Tongue (tissue), 2 donors: ENCODE data around the gene OR7E24.

- RAMPAGE, long total RNA = no peak
These were observed 15.1 kb downstream of the HNRNPM start for GRCh38 chr19:8459797-8460256.

DNA sequence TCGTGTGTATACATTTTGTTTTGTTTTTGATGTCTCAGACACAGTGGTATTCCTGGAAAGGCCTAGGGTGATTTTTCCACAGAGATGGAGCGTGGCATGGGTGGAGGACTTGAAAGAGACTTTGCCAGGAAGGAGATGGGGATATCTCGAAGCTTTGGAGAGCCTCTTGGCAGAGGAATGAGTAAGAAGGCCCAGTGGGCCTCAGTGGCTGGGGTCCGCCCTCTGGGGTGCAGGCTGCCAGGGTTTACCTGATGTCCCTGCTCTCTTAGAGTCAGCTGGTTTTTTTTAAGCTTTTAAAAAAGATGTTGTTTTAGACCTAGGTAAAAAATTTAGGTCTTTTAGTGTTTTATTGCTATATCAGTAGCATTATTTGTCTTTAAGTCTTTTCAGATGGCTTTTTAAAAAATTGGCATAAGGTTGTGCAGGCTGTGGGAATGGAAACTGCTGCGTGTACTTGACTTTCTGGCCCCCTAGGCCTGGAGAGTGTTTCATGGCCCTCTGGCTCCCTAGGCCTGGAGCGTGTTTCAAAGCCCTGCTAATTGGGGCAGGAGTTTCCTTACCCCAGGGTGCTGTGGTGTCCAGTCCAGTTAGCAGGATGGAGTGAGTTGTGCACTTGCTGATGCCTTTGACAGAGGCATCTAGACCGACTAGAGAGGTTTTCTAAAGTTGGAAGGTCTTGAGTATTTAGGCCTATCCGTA is 24.0 kb downstream of the PRAM1 start:
- RAMPAGE, long total RNA = no peak

DNA sequence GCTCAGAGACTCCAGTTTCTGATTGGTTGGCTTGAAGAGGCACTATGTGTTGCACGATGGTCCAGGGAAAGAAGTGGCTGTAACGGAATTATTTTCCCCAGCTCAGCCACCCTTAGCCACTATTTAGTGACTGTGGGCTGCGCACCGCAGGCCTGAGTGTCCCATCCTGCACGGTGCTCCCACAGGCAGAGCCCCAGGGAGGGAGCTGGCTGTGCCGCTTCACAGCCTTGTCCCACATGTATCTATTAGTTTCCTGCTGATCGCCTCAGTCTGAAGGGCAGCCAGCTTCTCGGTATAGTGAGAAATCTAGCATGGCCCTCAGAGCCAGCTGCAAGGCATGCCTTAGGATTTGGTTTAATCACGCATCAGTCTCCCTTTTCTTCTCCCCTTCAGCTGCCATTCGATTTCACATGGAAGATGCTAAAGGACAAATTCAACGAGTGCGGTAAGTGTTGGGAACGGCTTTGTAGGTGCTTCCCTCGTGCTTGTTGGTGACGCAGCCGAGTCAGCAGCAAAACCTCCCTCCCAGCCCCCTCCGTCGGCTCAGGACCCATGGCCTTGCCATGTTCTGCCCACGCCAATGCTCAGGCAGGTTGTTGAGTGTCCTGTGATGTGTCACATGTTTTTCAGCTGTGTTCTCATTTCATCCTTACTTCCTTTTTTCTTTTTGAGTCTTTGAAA is 15.7 kb downstream of the PRAM1 start:
- RAMPAGE, long total RNA = no peak

DNA sequence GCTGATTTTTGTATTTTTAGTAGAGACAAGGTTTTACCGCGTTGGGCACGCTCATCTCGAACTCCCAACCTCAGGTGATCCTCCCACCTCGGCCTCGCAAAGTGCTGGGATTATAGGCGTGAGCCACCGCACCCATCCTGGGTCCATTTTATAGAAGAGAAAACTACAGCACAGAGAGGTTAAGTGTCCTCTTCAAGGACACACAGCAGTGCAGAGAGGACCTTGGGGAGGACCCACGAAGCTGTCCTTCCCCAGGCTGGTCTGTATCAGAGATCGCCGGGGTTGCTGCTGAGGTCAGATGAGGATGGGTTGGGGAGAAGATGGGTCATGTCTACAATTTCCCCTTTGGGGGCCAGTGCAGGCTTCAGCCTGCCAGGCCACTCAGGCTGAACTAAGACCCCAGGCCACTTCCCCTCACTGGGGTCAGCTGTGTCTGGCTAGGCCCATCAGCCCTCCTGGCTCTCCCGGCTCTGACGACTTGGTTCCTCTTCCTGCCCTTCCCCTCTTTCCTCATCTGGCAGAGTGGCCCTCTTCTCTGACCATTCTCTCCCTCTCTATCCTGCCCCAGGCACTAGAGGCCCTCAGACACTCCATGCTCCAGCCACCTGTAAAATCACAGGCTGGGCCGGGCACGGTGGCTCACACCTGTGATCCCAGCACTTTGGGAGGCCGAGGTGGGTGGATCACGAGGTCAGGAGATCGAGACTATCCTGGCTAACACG is 9.6 kb downstream of the MYO1F start:
- RAMPAGE, long total RNA = no peak

GRCh38 chr19:8575335-8576168 is 1.7 kb downstream of the MYO1F start:
- RAMPAGE, long total RNA = no peak

GRCh38 chr19:8601835-8602264 is 8.7 kb downstream of the ADAMTS10 start:
- RAMPAGE, long total RNA = no peak

- RAMPAGE, long total RNA = no peak
These were observed 10.7 kb downstream of the NFILZ start for GRCh38 chr19:8641208-8641429.

DNA sequence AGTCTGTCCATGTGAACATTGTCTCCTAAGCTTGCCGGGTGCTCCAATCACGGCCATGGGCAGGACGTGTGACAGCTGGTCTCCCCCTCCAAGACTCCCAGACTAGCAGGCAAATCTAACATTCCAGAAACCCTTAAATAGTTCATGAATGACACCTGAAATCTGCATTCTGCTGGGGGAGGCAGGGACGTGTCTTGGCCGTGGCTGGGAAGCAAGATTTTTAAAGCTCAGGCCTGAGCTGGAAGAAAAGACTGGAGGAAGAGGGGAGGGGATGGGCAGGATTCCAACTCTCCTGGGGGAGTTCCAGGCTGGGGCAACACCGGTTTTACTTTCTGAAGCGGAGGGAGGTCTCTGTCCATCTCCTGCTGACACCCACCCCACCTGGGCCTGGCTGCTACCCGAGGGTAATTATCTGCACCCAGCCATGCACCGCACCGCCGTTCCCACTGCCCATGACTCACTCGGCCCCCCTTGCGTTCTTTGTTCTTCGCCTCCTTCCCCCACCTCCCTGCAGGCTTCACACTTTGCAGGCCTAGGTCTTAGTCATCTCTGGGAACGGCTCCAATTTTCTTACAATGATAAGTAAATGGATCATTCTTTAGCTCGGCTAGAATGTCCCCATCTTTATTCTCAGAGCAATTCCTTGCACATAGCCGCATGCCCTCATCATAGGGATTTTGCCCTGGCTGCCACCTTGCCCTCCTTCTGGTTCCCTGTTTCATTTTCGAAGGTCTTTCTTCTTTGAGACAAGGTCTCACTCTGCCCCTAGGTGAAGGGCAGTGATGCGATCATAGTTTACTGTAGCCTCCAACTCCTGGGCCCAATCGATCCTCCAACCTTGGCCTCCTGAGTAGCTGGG is 11.3 kb upstream of the OR1M1 start:
- RAMPAGE, long total RNA = no peak

DNA sequence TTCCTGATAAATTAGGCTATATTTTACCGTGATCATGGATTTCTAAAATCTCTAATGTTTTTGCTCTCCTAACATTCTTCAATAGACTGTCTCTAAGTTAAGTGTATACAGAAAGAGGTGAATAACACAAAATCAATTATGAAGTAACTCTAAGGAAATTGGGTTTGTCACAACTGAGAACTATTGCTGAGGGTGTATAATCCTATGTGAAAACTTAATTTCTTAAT is at the start of gene OR7E24:
Gene OR7E24 (plus strand): TSS at position 160 of the 227 bp plus-strand sequence.
- RAMPAGE, long total RNA = no peak

GRCh38 chr19:9630954-9631318 is 9.9 kb upstream of the ZNF561 start:
- RAMPAGE, long total RNA = no peak

GRCh38 chr19:9650405-9651134 is 24.3 kb downstream of the ZNF562 start:
- RAMPAGE, long total RNA = no peak

DNA sequence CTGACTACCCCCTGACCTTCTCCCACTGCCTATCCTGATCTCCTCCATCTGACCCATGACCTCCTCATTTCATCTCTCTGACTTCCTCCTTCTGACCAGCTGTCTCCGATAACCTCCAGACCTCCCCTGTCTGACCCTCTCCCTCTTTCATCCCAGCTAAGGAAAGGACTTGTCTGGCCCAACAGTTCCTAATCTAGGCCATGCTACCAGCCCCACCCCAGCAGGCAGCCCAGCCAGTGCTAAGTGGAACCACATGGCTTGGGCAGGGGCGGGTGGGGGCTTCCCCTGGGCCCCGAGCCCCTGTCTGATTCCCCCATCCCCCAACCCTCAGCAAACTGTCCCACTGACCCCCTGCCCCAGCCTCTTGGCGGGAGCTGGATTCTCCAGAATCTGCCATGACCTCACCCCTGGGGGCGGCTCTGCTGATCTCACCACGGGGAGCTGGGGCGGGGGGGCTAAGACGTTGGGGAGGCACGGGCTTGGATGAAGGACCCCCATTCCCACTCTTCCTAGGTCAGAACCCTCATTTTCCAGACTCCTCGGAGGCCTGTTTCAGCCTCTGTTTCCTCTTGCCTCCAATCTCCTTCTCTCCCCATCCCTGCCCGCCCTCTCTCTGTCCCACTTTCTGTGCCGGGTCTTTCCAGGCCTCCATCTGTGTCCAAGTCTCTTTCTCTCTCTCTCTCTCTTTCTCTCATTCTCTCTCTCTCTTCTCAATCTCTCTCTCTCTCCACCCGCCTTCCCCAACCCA is 2.9 kb downstream of the COL5A3 start:
- RAMPAGE, long total RNA = no peak

DNA sequence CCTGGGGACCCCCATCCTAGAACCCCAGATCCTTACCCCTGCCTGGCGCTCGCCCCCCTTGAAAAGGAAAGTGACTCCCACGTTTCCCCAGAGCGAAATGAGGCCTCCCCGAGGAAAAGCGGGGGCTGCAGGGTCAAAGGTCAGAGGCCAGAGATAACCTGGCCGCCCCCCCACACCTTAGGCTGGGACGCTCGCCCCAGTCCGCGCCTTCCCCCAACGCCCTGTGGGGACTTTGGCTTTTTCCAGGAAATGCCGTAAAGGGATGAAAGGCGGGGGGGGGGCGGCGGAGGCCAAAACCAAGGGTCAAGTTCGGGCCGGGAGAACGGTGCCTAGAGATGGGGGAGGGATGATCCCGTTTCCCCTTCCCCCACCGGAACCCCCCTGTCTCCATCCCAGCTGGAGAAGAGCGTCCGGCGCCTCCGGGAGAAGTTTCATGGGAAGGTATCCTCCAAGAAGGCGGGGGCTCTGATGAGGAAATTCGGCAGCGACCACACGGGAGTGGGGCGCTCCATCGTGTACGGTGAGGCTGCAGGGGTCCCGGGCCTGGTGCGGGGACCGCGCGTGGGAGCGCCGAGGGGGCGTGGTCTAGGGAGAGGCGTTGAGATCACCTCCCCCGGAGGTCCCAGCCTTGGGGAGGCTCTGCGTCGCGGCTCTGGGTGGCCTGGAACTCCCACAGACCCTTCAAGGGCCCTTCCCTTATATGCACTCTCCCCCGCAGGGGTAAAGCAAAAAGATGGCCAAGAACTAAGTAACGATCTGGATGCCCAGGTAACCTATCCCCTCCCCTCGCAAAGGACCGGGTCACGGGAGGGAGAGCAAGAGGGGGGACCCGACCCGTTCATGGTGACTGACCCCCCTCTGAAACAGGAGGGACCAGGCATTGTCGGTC is 660 bp downstream of the SHFL start:
- RAMPAGE, long total RNA = no peak

- RAMPAGE, long total RNA = no peak
These were observed 950 bp downstream of the P2RY11 start for GRCh38 chr19:10112111-10113174.

- RAMPAGE, long total RNA = no peak
These were observed 3.6 kb downstream of the P2RY11 start for GRCh38 chr19:10114959-10115645.

DNA sequence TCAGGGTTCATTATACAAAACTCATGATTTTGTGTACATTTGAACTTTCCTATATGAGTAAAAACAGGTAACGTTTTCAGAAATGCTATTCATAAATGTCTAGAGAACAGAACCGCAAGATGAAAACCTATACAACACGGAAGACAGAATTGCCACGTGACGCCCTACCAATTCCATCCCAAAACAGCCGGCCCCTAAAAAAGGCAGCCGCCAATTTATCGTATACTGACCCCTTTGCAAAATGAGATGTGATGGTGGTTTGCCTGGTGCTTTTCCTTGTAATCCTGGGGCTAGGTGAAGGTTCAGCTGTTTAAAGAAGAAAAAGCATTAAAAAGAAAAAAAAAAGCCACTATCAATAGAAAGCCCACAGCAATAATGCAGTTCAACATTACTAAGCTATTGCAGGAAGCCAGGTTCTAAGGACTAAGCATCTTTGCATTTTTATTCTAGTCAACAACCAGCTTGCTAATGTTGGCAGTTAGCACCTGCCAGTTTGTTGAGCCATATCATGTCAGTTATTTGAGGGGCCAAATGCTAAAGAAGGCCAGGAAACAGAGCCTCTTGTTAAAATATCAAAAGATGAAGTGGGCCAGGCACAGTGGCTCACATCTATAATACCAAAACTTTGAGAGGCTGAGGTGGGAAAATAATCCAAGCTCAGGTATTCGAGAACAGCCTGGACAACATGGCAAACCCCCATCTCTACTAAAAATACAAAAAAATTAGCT is 17.5 kb downstream of the DNMT1 start:
- RAMPAGE, long total RNA = no peak

DNA sequence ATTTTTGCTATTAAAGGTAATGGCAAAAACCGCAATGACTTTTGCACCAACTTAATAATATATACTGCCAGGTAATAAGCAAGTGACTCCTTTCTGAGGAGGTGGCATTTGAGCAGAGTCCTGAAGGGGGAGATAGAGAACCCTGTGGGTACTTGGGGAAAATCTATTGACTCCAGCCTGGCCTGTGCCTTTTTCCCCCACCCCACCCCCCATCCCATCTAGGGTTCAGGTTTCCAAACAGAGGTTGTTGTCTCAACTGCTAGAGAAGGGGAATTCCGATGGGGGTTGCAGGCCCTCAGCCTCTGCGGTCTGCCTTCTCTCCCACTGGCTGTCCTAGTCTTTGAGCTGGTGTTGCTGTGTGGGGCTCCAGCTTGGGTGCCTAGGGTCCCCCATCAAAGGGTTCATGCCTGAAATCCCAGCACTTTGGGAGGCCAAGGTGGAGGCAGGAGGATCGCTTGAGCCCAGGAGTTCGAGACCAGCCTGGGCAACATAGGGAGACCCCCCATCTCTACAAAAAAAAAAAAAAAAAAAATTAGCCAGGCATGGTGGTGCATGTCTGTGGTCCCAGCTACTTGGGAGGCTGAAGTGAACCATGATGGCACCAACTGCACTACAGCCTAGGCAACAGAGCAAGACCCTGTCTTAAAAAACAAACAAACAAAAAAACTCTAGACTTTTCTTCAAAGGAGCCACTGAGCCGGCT is 11.3 kb downstream of the S1PR2 start:
- RAMPAGE, long total RNA = no peak

DNA sequence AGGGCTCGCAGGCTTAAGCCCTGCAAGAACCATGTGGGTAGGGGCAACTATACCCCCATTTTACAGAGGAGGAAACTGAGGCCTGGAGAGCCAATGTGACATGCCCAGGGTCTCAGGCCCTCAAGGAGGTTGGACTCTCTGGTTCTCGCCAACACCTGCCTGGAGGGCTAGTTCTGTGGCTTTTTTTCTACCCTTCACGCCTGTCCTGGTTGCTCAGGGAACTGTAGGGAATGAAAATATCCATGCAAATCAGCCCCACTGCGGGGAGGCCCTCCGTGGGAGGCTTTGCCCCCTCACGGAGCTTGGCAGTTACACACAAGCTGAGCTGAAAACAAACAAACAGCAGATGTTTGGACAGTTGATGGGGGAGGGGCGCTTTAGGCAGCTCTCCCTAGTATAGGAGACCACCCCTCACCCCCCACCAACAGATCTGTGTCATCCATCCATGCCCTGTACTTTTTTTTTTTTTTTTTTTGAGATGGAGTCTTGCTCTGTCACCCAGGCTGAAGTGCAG is 9.3 kb upstream of the MRPL4 start:
- RAMPAGE, long total RNA = no peak

- RAMPAGE, long total RNA = no peak
These were observed 1.9 kb upstream of the MRPL4 start for GRCh38 chr19:10250052-10250486.

DNA sequence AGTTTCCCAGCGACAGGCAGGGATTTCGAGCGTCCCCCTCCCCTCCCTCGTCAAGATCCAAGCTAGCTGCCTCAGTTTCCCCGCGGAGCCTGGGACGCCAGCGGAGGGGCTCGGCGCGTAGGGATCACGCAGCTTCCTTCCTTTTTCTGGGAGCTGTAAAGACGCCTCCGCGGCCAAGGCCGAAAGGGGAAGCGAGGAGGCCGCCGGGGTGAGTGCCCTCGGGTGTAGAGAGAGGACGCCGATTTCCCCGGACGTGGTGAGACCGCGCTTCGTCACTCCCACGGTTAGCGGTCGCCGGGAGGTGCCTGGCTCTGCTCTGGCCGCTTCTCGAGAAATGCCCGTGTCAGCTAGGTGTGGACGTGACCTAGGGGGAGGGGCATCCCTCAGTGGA is 706 bp upstream of the ICAM1 start:
- RAMPAGE, long total RNA = no peak